SJCRH30 (cell line): ENCODE measurements around the genes TIMM21, CNDP2 and ZNF407.

GRCh38 chr18:73691101-73691552 is 456.5 kb downstream of the FBXO15 start:
- RAMPAGE, long total RNA: no peak

- RAMPAGE, long total RNA: no peak
Measured at GRCh38 chr18:74148240-74149358, at the start of gene TIMM21. Gene TIMM21, plus strand, starts transcription at chr18:74148523.

GRCh38 chr18:74288035-74288546 is 3.7 kb downstream of the CYB5A start:
- RAMPAGE, long total RNA: no peak

DNA sequence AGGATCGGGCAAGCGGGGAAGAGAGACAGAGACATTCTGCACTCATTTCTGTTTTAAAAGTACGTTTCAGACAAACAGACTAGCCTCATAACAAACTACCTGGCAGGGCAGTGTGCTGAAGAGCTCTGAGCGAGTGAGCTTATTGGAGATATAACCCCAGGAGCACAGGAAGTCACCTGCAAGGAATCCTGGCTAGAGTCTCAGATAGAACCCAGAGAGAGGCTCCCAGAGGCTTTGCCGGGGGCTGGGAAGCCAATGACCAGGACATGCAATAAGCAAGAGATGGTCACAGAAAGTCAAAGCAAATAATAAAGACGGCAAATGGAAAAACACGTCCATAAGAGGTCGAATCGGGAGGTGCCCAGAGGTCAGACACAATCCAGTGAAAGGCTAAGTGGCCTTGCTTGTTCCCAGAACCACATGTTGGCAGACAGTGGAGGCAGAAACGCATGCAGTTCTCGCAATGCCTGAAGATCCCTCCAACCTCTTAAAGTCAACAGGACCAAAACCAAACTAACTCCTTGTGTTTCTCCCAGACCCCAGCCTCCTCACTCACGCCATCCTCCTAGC is 3.1 kb downstream of the CYB5A start:
- RAMPAGE, long total RNA: no peak

GRCh38 chr18:74316822-74317281 is 1.2 kb downstream of the C18orf63 start:
- RAMPAGE, long total RNA: no peak

- RAMPAGE, long total RNA: no peak
Measured at GRCh38 chr18:74378009-74378607, 62.5 kb downstream of the C18orf63 start.

DNA sequence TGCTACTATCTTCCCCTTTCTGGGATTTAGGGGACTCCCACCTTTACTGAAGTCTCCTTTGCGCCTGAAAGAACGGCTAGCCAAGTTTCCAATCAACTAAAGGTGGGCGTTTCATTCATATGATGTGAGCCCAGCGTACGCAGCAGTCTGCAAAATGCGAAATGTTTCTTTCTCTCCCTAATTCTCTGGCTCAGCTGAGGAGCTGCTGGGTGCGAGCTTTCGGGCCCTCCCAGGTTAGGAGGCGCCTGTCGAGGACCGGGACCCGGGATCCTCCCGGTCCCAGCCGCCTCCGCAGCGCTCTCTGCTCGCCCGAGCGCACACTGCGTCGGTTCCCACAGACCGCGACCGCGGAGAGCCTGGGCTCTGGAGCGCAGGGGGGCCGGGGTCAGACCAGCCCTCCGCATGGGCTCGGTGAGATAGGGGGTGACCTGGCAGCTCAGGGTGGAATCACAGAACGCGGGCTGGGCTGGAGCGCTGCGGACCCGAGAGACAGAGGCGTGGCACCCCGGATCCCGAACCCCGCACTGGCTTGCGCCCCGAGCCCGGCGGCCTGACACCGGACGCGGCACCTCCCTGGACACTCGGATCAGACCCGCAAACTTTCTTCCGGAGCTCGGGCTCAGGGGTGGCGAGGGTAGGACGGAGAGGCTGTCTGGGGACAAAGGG is 815 bp downstream of the DIPK1C start:
- RAMPAGE, long total RNA: no peak

- RAMPAGE, long total RNA: no peak
Measured at GRCh38 chr18:74496173-74497511, at the start of gene CNDP2. Gene CNDP2, plus strand, starts transcription at chr18:74496363.

GRCh38 chr18:74513356-74514287 is 17.5 kb downstream of the CNDP2 start:
- RAMPAGE, long total RNA: no peak

DNA sequence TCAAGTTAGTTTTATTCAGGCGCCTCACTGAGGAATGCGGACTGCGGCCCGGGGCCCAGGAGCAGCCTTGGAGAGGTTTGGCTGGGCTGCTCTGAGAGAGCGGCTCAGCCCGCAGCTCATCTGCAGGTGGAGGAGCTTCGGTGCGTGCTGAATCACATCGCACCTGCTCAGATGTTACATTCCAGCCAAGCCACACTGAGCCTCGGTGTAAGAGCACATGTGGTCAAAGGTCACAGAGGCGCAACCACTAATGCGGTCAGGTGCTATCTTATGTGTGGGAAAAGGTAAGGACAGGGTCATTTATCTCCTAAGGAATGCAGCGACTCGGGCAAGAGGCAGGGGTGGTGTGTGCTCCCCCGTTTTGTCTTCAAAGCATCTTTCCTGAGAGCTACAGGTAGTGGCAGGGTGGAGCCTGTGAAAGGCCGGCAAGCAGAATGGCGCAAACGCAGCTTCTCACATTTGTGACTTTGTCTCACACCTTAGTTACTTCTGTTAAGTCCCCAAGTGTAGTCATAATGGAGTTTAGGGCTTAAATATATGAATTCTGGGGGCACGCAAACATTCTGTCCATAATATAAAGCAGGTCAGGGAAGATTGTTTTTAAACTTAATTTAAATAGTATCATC is 16.9 kb upstream of the CNDP1 start:
- RAMPAGE, long total RNA: no peak

- RAMPAGE, long total RNA: no peak
Measured at GRCh38 chr18:74597007-74598023, at the start of gene ZNF407. Gene ZNF407, plus strand, starts transcription at chr18:74597870.

GRCh38 chr18:74631438-74632482 is 34.1 kb downstream of the ZNF407 start:
- RAMPAGE, long total RNA: no peak

DNA sequence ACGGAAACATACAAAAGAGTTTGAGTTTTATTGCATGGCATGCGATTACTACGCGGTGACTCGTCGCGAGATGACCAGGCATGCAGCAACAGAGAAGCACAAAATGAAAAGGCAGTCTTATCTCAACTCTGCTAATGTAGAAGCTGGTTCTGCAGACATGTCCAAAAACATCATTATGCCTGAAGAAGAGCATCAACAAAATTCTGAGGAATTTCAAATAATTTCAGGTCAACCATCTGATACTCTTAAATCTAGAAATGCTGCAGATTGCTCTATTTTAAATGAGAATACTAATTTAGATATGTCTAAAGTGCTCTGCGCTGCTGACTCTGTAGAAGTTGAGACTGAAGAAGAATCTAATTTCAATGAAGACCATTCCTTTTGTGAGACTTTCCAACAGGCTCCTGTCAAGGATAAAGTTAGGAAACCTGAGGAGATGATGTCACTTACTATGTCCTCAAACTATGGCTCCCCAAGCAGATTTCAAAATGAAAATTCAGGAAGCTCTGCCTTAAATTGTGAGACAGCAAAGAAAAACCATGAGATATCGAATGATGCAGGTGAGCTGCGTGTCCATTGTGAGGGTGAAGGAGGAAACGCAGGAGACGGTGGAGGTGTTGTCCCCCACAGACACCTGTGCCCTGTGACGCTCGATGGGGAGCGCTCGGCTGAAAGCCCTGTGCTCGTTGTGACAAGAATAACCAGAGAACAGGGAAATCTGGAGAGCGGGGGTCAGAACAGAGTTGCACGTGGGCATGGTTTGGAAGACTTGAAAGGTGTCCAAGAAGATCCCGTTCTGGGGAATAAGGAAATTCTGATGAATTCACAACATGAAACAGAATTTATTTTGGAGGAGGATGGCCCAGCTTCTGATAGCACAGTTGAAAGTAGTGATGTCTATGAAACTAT is 36.7 kb downstream of the ZNF407 start:
- RAMPAGE, long total RNA: no peak

DNA sequence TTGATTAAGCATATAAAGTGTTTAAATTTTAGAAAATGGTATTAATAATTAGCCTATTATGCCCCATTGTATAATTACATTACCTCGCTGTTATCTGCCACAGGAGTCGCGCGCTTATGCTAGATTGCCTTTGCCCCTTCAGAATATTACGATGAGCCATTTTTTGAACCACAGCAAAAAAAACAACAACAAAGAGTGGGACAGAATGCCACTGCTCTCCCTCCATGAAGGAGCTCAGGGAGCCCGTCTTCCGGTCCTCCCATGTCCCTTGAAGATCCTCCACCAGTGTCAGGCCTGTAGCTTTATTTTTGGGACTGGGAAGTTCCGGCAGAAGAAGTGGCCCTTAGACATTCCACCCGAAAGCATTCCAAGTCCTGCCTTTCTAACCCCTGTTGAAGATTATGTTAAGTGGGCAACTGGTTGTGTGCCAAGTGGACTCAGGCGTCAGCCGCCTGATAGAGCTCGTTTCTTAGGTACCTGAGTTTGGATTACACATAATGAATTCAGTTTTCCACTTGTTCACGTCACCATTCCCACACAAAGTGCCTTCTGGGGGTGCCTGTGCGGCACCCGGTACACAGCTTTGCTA is 156.6 kb downstream of the PTGR3 start:
- RAMPAGE, long total RNA: no peak

GRCh38 chr18:75247558-75248568 is 37.3 kb downstream of the TSHZ1 start:
- RAMPAGE, long total RNA: no peak

DNA sequence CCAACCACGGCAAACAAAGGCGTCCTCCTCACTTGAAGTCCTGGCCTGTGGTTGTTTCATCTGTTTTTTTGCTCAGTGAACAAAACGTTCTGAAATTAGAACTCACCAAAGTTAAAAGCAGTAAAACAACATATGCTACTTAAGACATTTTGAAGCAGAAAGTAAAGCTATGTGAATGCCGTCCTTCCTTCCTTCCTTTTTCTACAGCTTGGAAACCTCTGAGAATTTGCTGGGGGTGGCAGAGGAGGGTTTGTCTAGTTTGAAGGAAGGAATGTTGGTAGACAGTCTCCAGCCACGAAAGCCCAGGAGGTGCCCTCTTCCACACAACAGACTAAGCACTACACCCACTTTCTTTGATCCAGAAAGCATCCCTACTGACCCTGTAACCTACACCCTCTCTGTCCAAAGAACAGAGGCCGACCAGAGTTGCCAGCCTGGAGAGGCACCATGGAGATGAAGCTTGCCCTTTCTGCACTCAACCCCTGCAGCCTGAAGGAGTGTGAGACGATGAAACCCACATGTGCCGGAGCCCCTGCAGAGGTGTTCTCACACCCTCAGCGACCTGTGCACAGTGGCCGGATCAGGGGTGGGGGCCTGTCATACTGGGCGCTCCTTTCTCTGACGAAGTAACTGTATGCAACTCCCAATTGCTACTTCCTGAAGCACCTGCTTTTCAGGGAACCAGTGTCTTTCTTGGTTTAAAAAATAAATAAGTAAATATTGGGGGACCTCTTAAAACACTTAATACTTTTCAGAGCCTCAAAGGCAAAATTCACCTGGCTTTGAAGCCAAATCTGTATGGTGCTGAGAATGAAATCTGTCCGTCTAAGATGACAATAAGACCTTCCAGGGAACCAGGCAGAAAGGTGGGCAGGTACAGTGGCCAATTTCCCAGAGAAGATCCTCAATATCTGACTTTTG is 136.3 kb downstream of the ZNF516 start:
- RAMPAGE, long total RNA: no peak

DNA sequence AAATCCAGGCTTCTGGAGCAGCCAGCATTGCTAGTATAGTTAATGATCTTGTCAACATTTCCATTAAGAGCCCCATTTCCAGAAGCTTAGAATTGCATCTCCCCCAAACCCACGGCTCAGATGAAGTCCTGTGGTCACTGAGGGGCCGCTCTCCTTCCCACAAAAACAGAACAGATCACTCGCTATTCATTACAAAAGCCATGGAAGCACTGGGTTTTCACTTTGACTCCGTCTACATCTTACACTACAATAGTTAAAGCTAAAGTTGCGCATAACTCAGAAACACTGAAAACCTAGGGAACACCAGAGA is 41.9 kb downstream of the ZNF516 start:
- RAMPAGE, long total RNA: no peak

DNA sequence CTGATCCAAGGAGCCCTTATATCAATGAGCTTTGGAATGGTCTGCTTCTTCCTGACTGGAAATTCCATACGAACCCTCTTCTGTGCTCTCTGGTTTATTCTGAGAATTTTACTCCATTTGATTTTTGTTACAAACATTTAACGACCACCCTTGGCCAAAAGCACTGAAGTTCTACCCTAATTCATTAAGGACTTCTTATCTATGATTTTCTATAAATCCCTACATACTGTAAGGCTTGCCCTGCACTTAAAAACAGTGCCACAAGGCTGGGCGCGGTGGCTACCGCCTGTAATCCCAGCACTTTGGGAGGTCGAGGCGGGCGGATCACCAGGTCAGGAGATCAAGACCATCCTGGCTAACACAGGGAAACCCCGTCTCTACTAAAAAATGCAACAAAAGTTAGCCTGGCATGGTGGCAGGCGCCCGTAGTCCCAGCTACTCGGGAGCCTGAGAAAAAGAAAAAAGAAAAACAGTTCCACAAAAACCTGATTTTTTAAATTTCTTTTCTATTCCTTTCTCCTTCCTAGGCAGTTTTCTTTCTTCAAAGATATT is 24.5 kb downstream of the ZNF516 start:
- RAMPAGE, long total RNA: no peak

DNA sequence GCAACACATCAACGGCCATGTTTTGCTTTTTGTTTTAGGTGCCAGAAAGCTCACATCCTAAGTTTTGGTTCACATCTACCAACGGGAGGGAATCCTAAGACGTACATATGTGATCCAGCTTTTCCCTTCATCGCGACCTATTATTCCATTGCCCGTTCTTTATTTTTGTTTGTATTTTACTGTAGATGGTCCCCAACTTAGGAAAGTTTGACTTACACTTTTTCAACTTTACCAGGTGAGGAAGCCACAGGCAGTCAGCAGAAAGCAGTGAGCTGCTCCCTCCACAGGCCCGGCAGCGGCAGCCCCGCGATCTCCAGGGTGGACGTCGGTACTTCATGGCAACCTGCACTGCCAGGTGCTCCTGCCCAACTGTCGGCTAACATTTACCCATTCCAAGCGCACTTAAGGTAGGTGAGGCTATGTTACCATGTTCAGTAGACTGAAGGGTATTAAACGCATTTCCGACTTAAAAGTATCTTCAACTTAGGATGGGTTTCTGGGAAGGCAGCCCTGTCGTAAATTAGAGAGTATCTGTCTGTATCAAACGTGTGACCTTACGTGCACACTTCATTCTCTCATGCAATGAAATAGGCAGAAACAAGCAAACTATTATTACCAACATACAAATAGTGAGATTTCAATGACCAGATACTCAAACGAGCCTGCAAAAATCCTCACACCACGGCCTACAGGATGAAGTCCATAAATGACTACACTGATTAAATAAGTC is 12.7 kb downstream of the ZNF516 start:
- RAMPAGE, long total RNA: no peak

GRCh38 chr18:76492260-76492617 is 2.8 kb downstream of the ZNF516 start:
- RAMPAGE, long total RNA: no peak